Helper T cell (primary cell): ENCODE measurements around a stretch of chr9.

DNA sequence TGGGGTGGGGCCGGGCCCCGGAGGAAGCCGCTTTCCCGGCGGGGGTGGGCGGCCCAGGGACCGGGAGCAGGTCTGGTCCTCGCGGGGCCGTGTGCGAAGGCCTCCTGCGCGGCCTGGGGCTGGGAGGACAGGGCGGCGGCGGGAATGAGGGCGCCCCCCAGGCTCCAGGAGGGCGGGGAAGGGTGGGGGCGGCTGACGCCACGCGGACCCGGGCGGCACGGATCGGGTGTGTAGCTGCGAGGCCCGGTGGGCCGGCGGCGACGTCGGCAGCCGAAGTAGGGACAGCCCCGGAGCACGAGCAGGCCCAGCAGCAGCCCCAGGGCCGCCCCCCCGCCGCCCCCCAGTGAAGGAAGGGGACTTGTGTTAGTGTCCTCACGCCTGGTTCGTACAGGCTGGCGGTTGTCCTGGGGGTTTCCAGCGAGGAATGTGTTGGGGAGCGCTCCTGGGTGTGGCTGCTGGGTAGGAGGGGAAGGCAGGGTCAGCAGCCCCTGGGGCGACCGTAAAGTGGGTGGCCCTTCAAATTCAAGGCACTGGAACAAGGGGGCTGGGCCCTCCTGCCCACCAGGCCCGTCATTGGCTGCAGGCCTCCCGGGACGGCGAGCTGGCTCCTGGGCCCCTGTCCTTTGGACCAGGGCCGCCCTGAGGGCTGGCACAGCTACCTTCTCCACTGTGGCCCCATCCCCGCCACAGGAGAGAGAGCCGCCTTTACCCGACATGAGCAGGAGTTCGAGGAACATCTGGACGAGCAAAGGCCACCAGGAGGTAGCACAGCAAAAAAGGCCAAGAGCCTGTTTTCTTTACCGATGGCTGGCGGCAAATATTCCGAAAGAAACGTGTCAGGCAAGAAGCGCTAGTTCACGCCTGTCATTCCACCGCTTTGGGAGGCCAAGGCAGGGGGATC, 705 bp upstream of the TMEM250 start:
- PRO-cap, 2 experiments, result no peak in any of the 2 experiments

DNA sequence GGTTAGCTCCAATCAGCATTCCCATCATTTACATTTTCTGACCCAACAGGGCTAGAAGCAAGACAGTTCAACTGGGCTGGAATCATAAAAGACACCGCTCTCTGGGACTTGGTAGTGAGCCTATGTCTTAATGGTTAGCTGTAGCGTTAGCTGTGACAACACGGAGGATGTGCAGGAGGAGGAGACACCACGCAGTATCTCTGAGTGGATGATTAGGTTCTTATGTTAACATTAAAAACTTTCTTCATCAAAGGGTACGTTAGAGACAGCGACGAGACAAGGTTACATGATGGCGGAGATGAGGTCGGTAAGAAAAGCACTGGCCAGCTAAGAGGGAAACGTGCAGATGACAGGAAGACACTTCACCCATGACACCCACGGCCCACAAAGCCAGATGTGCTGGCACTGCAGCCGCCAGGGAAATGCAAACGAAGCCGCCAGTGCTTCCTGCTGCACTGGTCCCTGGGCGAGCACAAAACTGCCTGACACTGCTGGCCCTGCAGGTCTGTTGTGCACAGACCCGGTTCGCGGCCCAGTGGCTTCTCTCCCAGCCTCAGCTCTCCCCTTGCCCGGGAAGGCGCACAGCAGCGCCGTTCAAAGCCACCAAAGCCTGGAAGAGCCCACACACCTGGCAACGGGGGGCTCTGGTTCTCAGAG, 20.3 kb upstream of the LHX3 start:
- PRO-cap, 2 experiments, result peak in 2 of 2 experiments; most common plus-strand start position 262 of the sequence (in 2); most common minus-strand start position 86 of the sequence (in 1)

GRCh38 chr9:136230633-136231441, 14.8 kb downstream of the QSOX2 start:
- PRO-cap, 2 experiments, result no peak in any of the 2 experiments

GRCh38 chr9:136328430-136329229, 1.3 kb downstream of the GPSM1 start:
- PRO-cap, 2 experiments, result no peak in any of the 2 experiments

- PRO-cap, 2 experiments, result no peak in any of the 2 experiments
These were observed 4.5 kb upstream of the CARD9 start for GRCh38 chr9:136377771-136378555.

DNA sequence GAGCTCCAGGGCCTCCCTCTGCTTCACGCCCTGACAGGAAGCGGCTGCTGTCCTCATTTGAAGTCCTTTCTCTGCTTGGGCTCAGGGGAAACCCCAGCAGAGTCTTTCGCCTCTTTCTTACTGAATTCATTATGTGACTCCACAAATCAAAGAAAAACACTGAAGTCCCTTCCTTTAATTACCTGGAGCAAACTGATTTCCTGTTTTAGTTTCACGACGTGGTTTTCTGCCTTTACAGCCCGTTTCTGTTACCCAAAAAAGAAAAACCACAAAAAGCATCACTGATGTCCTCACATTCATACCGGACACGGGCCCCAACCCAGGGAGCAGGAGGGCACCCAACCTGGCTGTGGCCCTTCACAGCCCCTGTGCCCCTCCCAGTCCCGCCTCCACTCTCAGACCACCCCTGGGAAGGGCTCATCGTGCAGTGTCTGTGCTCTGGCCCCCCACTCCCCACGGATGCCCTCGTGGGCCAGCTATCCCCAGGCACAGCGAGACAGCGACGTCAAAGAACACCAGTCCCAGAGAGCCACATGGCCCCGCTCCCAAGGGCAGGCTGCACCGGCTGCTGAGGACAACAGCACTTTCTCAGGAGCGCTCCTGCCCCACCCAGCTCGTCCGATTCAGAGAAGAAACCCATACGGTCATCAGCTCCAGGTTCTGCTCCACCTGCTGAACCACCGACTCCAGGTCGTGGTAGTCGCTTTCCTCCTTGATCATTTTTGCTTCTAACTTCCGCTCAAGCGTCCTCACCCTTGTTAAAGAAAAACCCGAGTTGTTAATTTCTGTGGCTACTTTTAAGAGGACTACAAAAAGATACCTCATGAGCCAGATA, 4.7 kb upstream of the SNAPC4 start:
- PRO-cap, 2 experiments, result no peak in any of the 2 experiments

GRCh38 chr9:136417753-136419129, 7.8 kb downstream of the PMPCA start:
- PRO-cap, 2 experiments, result no peak in any of the 2 experiments

- PRO-cap, 2 experiments, result no peak in any of the 2 experiments
These were observed 20.1 kb upstream of the INPP5E start for GRCh38 chr9:136459666-136460159.

DNA sequence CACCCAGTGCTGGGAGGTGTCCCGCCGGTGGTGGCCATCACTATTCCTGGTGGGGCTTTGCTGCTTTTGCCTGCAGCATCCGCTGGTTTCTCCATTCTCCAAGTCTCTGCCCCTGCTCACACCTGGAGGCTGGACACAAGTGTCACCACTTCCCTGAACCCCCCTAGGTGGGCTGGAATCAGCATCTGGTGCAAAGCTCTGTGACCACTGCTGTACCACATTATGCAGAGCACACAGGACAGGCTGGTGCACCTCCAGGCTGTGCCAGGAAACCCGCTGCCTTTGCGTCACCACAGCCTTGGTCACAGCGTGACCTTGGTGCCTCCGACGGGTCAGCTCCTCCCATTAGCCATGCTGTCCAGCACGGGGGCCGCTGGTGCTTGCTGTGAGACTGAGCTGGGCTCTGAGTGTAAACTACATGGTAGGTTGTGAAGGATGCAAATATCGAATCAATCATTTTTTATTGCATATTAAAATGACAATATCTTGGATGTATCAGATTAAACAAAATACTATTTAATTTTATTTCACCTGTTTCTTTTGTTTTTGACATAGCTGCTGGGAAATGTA, 2.8 kb upstream of the SEC16A start:
- PRO-cap, 2 experiments, result no peak in any of the 2 experiments

GRCh38 chr9:136505347-136505860, 22.6 kb upstream of the SEC16A start:
- PRO-cap, 2 experiments, result no peak in any of the 2 experiments

DNA sequence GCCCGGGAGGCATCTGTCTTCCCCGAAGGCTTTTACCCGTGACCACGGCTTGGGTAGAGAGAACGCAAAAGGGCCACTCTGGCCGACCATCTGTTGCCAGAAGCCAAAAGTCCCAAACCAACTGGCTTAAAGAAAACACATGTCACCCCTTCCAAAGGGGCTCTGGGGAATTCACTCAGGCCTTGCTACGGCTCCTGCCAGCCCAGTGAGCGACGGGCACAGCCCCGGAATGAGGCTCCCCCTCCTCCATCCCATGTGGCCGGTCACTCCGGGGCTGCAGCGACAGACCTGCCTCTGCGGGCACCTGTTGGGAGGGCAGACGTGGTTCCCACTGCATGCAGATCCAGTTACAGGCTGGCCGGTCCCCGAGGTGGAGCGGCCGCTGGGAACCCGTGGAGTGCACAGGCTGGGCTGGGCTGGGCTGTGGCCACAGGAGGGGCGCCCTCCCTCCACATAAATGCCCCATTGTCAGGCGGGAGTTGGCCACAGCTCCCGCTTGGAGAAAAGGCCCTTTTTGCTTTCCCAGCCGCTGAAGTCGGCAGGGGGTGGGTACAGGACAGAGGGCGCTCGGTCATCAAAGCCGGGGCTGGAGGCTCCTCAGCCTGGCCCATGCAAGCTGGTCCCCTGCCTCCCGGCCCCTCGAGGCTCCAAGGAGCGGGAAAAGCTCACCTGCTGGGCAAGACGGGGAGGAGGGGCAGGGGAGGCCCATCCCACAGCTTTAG, 19.9 kb downstream of the NOTCH1 start:
- PRO-cap, 2 experiments, result no peak in any of the 2 experiments

DNA sequence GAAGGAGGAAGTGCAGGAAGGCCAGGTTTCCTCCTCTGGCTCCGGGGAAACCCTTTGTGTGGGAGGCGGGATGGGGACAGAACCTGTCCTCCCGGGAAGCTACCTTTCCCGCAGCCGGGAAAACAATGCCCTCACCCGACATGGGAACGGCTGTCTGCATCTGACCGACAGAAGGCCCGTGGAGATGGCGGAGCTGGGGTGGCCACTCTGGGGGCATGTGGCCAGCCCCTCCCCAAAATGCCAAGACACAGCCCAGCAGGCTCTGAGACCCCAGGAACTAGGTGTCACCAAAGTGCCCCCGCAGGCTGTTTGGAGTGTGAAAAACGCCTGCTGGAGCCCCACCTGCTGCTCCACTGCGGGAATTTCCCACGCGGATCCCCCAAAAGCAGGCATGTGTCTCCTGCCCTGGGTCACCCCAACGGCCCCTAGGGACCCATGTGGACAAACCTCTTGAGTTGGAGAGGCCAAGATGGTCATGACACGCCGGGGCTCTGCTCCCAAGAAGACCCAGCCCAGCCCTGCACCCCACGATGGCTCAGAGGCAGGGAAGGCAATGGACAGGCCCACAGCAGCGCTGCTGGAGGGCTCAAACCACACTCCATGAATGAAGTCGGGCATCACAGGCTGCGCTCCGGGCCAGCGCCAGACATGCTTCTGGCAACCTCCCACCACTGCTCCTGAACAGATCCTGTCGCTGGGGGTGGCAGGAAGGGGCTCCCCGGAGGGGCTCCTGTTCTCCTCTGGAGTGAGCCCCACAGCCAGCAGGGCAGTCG, 15.4 kb downstream of the NOTCH1 start:
- PRO-cap, 2 experiments, result no peak in any of the 2 experiments

DNA sequence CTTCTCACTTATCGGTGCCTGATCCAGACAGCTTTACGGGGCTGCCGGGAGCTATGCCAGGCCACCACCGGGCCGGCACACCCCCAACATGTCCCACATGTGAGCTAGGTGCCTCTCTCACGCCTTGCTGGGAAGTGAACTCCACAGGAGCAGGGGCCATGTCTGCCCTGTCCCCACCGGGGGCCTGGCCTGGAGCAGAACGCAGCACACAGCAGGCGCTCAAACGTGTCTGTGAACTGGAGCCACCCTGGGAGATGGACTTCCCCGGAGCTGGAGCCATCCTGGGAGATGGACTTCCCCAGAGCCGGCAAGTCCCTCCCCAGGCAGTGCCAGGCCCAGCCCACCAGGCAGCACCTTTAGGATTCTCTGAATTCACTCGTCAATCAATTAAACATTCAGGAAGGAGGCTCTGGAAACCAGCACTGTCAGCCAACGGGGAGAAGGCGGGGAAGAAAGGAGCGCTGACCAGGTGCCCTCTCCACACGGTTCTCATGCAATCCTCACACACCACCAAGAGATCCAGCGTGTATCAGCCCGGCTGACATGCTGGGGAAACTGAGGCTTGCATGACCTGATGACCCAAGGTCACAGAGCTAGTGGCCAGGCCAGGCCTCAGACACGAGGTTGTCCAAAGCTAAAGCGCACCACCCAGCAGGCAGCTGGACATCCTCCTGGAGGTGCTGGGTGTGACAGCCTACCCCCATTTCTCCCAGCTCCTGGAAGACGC, 5.6 kb downstream of the NOTCH1 start:
- PRO-cap, 2 experiments, result no peak in any of the 2 experiments

DNA sequence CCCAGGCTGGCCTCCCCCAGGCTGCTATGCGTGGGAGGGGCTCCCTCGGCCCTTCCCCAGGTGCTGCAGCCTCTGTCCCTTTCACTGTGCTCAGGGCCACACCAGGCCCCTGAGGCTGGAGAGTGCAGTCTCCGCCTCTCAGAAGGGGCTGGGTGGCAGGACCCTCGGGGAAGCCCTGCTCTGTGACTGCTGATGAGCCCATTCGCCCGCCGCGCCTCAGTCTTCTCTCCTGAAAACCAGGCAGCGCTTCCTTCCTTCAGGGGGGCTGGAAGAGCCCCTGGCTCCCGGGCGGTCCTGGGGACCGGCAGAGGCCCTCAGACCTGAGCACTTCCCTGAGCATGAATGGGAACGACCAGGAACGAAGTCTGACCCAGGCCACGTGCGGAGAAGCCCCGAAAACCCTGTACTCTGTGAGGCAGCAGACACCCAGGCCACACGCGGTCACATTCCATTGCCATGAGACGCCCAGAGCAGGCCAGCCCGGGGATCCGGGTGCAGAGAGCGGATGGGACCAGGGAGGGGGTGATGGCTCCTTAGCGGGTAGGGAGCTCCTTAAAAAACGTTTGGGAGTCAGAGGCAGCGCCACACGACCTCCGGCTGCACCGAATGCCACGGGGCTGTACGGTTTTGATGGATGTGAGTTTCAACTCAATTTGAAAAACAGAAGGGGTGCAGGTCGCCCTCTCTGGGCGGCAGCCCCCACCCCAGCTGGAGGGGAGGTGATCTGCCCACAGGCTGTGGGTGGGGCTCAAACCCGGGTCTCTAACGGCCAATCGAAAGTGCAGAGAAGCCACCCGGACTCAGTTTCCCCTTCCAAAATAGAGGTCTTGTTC, 22.1 kb upstream of the NOTCH1 start:
- PRO-cap, 2 experiments, result no peak in any of the 2 experiments

GRCh38 chr9:136614230-136614750, 48.4 kb upstream of the EGFL7 start:
- PRO-cap, 2 experiments, result no peak in any of the 2 experiments

GRCh38 chr9:136619664-136620290, 42.9 kb upstream of the EGFL7 start:
- PRO-cap, 2 experiments, result no peak in any of the 2 experiments

GRCh38 chr9:136625010-136625598, 37.6 kb upstream of the EGFL7 start:
- PRO-cap, 2 experiments, result no peak in any of the 2 experiments

DNA sequence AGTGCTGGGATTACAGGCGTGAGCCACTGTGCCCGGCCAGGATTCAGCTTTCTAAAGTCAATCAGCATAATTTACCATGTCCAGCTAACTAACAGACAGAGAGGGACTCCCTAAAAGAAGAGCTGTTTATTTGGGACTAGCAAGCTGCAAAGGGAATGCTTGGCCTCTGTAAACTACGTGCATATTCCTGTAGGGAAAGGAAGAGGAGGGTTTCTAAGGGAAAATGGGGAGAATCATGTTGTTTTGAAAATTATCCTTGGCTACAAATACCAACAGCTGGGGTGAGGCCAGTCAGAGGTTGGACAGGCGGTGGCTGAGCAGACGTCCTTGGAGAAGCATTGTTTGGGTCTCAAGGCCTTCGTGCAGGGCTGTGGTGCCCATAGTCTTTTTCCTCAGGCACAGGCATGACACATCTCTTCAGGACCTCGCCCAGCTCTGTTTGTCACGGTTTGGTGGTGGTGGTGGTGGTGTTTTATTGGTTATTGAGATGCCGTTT, 27.9 kb upstream of the EGFL7 start:
- PRO-cap, 2 experiments, result no peak in any of the 2 experiments

- PRO-cap, 2 experiments, result no peak in any of the 2 experiments
These were observed 16.9 kb upstream of the EGFL7 start for GRCh38 chr9:136645722-136646251.

GRCh38 chr9:136670007-136670507, 7.3 kb downstream of the EGFL7 start:
- PRO-cap, 2 experiments, result no peak in any of the 2 experiments